ENCODE measurements around a stretch of chr2.

DNA sequence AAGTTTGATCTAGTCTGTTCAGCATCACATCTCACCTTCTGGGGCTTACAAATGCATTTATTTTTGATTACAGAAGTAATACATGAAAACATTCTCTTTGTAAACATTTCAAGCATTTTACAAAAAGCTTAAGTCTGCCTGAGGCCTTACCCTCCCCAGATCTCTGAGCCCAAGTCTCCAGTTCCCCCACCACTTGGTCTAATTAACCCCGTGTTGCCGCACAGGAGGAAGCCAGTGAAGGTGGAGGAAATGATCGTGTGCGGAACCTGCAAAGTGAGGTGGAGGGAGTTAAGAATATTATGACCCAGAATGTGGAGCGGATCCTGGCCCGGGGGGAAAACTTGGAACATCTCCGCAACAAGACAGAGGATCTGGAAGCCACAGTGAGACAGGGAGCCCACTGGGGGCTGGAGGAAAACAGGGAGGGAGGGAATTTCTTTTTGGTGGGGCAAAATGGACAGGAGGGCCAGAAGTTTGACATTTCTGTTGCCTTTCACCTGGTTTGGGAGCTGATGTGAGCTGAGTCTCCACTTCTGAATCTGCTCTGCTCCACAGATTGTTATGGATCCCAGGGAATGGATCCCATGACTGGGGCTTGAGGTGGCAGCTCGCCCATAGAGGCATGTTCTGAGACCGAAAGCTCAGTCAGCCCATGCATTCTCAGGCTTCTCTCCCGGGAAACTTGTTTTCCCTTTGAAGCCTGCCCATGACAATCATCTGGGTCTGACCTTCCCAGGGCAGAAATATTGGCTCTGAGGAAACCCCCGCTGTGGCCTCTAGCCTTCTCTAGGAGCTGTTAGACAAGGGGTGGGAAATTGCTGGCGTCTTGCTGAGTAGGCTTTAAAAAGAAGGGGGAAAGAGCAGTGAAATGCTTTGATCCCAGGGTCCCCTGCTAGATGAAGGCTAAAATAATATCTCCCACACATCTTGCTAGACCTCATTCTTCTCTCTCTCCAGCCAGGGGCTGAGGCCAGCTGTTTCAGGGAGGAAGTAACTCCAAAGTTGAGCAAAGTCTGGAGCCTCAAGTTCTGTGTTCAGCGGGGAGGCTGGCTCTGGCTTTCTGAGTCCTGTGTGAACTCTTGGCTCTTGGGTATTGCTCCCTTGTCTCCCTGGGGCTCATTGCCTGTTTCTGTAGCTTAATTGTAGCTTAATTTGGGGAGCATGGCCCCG, 1.8 kb downstream of the VAMP8 start:
- PRO-cap: no peak

GRCh38 chr2:85584824-85585707, 835 bp downstream of the VAMP5 start:
- PRO-cap: no peak

- PRO-cap: no peak
Observed at GRCh38 chr2:85678378-85679646, 10.8 kb upstream of the SFTPB start.

GRCh38 chr2:85722491-85722928, 28.4 kb downstream of the GNLY start:
- PRO-cap: no peak

DNA sequence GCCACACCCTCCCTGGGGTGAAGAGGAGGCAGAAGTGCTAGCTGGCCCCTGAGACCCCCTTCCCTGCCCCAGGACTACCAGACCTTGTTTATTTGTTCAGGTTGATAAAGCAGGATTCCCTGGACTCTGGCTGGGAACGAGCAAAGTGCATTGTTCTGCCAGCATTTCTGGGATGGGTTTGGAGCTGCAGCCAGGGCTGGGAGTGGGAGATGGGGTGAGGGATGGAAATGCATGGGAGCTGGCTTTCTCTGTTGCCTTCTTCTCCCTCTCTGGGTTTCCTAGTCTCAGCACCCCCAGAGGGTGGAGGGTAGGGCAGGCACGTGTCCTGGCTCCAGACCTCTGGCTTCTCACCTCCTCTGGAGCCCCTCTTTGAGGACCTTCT, 7.9 kb downstream of the ATOH8 start:
- PRO-cap: no peak

DNA sequence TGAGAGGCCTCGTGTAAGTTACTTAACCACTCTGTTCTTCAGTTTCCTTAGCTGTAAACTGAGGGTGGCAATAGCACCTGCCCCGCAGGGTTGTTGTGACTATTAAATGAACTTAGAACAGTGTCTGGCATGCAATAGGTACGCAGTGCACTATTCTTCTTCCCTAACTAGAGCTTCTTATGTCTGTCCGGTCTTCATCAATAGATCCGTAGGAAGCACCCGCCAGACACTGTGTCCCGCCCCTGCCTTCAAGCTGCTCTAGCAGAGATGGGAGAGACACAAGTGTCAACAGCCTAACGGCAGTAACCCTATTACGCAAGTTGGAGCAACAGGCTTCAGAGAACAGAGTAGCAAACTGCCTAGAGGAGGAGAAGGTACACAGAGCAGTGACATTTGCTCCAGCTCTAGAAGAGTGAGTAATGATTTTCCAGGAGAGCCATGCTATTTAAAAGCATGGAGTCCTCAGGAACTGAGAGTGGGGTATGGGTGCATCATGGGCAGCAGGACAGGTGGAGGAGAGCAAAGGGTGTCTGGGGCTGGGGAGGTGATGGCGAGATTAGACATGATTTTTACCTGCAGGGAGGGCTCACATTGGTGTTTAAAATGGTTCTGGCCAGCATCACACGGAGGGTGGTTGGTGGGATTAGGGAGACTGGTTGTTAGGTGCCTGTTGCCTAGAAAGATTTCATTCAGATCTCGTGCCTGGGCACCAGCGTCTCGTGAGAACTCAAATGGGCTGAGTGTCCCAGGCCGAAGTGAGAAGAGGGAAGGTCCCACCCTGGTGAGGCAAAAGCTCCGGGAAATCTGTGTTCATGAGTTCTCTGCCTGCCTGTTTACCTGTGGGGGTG, 63.0 kb upstream of the ST3GAL5 start:
- PRO-cap: bidirectional peak, plus-strand start at position 472 of the sequence, minus-strand start at position 260 of the sequence

GRCh38 chr2:86043870-86044611, 61.6 kb downstream of the POLR1A start:
- PRO-cap: no peak

DNA sequence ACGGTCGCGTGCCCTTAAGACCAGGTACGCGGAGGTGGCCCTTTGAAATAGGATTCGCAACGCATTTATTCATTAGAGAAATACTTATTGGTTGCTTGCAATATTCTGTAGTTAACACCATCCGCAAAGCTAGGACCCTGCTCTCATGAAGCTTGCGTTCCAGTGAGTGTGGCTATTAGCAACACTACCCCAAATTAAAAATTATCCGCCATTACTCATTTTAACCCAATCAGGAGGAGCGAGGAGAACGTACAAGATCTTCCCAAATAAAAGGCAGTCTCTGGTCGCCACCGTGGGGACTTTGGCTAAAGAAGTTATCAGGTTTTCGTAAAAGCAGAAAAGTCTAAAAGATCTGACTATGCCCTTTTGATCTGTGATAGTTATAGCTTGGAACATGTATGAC, 432 bp downstream of the PTCD3 start:
- PRO-cap: no peak

DNA sequence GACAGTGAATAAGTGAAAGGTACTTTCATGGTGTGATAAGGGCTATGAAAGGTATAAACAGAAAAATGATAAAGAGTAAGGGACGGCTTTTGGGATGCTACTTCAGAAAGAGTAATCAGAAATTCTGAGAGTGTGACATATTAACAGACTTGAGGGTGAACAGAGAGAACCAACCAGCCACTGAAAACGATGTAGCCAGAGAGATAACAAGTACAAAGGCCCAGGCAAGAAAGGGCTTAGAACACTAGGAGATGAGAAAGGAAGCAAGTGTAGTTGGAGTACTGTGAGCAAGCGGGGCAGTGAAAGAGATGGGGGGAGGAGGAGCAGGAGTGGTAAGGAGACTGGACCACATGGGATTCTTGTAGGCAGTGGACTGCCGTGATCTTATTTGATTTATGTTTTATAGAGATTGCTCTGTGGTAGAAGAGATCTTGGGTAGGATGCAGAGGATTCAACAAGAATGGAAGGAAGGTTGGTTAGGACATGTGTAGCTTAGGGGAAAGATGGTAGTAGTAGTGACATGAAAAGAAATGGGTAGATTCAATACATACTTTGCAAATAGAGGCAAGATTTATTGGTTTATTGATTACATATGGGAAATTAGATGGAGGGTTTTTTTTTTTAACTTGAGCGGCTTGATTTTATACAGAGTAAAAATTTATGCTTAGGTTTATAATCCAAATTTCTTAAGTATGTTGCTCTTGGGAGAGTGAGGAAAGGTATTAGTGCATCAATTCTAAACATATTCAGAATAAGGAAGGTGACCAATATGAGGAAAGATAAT, 20.6 kb downstream of the KDM3A start:
- PRO-cap: no peak

DNA sequence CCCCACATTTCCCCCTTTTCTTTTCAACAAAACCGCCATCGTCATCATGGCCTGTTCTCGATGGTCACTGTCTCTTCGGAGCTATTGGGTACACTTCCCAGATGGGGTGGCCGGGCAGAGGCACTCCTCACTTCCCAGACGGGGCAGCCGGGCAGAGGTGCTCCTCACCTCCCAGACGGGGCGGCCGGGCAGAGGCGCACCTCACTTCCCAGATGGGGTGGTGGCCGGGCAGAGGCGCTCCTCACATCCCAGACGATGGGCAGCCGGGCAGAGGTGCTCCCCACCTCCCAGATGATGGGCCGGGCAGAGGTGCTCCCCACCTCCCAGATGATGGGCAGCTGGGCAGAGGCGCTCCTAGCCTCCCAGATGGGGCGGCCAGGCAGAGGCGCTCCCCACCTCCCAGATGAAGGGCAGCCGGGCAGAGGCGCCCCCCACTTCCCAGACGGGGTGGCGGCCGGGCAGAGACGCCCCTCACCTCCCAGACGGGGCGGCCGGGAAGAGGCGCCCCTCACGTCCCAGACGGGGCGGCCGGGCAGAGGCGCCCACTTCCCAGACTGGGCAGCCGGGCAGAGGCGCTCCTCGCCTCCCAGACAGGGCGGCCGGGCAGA, 14.5 kb downstream of the CHMP3 start:
- PRO-cap: no peak

- PRO-cap: no peak
Observed at GRCh38 chr2:86622197-86622837, 1.3 kb downstream of the RNF103 start.

GRCh38 chr2:86775361-86776394, 15.0 kb downstream of the CD8A start:
- PRO-cap: no peak

DNA sequence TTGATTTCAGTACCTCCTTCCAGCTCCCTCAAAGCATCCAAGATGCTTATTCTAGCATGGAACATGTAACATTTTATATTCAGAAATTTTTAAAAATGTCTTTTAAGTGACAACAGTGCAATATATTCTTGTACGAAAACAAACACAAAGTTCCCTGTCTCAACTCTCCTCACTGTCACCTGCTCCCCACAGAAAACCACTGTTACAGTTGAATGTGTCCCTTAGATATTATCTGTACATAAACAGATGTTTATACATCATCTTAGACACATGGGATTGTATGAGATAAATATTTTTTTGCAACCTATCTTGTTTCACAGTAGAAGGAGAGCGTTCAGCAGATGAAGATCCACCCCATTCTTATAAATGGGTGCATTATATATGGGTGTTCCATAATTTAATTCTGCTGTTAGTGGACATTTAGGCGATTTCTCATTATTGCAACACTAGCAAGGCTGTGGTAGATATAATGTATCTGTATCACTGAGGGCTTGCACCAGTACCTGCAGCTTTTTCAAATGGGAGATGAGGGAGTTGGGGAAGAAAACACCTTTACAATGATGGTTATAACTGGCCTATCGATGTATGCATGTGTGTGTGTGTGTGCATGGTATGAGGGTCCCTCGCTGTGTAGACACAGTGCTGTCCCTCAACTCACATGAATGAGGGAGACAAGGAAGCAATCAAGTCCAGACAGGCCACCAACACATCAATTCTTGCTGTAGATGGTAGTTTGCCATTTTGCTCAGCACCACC, 2.3 kb upstream of the CD8A start:
- PRO-cap: no peak

- PRO-cap: no peak
Observed at GRCh38 chr2:86821920-86822144, 31.1 kb upstream of the CD8A start.

DNA sequence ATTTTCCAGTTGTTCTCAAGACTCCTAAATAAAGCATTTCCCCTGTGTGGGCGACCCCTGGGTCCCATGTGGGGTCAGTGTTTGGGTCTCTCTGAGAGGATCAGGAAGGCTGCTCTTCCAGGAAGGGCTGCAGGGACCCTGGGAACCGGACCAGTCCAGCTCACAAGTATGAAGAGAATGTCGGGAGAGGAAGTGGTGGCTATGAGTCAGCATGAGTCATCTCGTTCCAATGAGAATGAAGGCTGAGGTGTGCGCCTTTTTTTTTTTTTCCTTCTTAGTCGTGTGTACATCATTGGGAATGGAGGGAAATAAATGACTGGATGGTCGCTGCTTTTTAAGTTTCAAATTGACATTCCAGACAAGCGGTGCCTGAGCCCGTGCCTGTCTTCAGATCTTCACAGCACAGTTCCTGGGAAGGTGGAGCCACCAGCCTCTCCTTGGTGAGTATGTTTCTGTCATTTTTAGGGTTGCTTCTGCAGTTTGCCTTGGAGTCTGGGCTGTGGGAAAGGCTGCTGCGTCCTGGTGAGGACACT, 292.6 kb upstream of the PLGLB2 start:
- PRO-cap: no peak

DNA sequence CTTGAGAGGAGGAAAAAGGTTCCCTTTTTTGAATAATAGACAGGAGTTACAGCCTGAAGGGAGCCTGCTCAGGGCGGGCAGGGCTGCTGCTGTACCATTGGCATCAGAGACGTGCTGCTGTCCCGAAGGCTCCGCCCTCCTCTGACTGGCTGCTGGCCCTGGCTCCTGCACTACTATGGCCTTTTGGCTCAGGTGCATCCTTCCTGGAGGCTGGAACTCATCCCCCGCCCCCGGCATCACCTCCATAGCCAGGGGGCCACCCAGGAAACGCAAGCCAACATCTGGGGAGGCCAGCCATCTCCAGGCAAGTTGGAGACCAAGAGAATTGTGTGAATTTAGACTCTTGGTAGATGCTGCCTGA, 107.8 kb upstream of the PLGLB2 start:
- PRO-cap: no peak

- PRO-cap: no peak
Observed at GRCh38 chr2:88179358-88179656, 9.2 kb downstream of the THNSL2 start.

GRCh38 chr2:88606550-88607283, 20.5 kb downstream of the EIF2AK3 start:
- PRO-cap: no peak

DNA sequence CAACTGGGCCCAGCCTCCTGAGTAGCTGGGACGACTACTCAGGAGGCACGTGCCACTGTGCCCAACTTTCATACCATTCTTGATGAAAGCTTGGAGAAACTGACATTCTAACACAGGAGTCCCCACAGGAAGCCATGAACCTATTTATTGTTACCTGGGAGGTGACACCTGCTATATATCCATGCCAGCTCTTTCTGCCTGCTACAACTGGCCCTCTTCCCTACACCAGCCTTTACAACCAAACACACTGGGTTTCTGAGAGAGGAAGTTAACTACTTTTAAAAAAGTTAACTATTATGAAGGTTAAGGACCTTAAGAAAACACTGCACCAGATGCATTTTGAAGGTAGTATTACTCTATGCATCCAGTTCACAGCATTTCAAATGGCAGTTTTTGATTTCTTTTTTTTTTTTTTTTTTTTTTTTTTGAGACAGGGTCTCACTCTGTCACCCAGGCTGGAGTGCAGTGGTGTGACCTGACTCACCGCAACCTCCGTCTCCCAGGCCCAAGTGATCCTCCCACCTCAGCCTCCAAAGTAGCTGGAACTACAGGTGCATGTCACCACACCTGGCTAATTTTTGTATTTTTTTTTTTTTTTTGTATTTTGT, 18.9 kb downstream of the EIF2AK3 start:
- PRO-cap: no peak

GRCh38 chr2:88624351-88624890, 2.8 kb downstream of the EIF2AK3 start:
- PRO-cap: no peak